GM23248 (cell line): ENCODE results near the genes GALK2, HDC and SPPL2A.

DNA sequence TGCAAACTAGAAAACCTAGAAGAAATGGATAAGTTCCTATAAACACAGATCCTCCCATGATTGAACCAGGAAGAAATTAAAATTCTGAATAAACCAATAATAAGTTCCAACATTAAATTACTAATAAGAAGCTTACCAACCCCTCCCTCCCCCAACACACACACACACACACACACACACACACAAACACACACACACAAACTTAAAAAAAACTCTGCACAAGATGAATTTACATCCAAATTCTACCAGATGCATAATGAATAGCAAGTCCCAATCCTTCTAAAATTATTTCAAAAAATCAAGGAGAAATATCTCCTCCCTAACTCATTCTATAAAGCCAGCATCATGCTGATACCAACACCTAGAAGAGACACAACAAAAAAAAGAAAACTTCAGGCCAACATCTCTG lies 747.4 kb upstream of the SEMA6D start:
- RAMPAGE, long total RNA: no peak

DNA sequence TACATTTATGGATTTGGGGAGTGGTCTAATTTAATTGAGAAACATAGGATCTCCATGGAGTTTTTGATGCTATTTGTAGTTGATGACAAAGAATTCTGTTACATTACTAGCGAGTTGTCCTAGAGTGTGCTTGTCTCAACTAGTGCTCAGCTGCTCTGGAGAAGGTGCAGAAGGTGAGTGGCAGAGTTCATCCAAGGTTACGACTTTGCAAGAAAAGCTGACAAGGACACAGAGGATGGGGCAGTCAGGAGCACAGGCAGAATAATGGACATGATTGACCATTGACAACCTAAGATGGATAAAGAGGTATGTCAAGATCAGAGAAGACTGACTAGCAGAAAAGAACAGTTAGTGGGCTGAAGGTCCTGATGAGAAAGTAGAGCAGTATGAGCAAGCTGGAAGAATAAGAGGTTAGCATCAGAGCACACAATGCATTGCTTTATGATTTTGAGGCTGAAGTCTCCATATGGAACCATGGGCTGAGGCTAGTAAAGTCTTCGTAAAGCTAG lies 35.9 kb downstream of the SEMA6D start:
- RAMPAGE, long total RNA: no peak

DNA sequence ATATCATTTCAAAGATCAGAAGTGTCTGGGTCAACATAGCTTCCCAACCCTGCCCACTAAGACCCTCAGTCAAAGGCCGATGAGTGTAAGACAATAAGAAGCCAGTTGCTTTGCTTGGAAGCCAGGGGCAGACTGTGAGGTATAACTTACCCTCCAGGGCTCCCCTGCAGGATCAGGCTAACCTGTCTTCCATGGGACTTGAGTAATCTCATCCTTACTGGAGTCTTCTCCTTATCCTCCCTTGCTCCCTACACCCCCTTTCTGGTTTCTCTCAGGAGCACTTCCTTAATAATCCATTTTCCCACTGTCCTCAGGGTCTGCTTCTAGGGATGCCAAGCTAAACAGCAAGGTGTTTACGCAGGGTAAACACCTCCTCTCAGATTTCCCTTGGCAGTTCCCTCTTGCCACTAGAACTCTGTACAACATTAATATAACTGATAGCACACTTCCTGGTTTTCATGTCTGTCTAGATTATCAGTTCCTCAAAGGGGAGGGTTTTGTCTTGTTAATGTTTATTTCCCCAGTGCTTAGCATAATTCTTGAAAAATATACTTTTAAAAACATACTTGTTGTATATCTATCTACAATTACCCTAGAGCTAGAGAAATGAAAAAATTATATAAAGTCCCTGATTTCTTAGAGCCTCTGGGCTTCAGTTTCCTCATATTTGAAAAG lies 118.1 kb upstream of the SLC24A5 start:
- RAMPAGE, long total RNA: no peak

DNA sequence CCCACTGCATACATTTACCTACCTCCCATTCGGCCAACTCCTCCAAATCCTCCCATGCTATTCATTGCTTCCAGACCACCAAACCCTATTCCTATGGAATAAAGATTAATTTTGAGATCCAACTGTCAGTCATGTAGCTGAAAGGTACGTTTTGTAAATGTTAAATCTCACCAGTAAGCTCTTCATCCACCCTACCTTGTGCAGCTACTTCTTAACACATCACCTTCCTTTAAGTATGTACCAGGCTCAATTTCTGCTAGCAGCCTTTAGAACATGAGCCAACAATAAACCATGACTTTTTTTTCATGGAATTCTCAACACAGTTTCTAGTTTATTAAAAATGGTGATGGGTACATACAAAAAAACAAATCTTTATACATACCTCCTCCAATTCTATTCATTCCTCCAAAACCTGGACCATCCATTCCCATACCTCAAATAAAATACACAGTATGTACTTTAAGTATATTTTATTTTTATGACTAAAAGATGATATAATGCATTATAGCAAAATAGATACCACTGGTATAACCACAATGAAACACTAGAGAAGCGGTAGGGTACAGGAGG lies 26.2 kb downstream of the MYEF2 start:
- RAMPAGE, long total RNA: no peak

DNA sequence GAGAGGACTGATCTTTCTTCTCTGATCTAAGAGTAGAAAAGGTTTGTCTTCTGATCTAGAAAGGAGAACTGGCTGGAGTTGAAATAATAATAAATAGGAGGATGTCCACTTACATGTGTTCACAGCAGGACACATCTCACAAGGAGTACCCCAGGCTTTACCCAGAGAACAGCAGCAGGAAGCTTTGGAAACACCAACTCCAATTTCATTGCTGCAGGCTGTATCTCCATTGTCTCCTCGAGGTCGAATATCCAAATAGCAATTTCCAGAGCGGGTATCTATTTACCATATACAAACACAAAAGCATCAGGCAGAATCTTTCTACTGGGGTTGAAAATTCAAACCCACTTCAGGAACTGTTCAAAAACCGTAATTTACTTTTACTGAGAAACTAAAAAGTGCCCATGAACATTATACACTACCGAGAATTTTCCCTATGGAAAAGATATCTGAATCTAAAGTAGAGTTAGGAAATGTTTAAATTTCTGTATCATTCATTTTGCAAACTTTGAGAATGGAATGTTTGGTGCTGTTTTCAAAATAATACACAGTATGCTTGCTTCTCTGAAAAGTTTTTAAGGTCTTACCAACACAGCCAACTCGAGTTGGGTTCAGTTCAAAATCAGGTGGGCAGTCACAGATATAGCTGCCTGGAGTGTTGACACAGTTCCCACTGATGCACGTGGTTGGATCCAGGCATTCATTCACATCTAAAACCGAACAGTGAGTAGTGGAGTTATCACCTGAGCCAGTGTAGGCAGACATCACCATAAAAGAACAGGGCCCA lies 136.8 kb downstream of the DUT start:
- RAMPAGE, long total RNA: no peak

GRCh38 chr15:48925511-48926329 lies 38.0 kb downstream of the SHC4 start:
- RAMPAGE, long total RNA: no peak

GRCh38 chr15:49169775-49170782 lies at the start of gene GALK2:
GALK2 (plus strand) TSS chr15:49170247.
- RAMPAGE, long total RNA: no peak

- RAMPAGE, long total RNA: no peak
Observed at GRCh38 chr15:49240654-49241614, 70.9 kb downstream of the GALK2 start.

GRCh38 chr15:49423791-49424634 lies 971 bp downstream of the FGF7 start:
- RAMPAGE, long total RNA: start-site peak on the plus strand at chr15:49424015-49424521, 717 and 1,196 reads in 2 replicates

GRCh38 chr15:49793773-49794377 lies 173.0 kb downstream of the DTWD1 start:
- RAMPAGE, long total RNA: no peak

DNA sequence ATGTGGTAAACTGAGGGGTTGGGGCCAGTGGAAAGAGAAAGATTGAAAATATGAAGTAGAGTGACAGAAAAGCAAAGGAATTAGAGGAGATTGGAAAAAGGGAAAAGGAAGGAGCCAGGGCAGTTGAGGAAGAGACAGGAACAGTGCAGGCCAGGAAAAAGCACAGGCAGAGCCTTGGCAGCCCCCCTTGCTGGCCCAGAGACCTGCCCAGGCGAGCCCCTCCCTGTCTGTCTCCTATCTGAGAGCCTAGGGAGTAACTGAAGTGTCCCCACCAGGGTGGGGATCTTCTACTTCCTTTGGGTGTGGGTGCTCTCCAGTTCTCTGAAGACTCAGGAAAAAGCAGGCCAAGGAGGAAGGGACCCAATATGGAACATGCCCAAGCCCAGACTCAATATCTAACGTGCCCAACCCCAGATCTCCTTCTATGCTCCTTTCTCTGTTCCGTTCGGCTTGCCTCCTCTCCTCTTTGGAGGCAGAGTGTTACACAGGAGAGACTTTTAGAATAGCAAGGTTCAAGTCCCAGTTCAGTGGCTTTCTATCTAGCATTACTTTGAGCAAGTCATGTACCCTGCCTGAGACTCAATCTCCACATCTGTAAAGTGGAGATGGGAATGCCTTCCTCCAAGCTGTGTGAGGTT lies 6.8 kb downstream of the ATP8B4 start:
- RAMPAGE, long total RNA: no peak

- RAMPAGE, long total RNA: no peak
Observed at GRCh38 chr15:50114203-50114803, 4.7 kb downstream of the ATP8B4 start.

- RAMPAGE, long total RNA: no peak
Observed at GRCh38 chr15:50224483-50225024, 41.0 kb downstream of the HDC start.

- RAMPAGE, long total RNA: no peak
Observed at GRCh38 chr15:50234569-50235249, 30.8 kb downstream of the HDC start.

DNA sequence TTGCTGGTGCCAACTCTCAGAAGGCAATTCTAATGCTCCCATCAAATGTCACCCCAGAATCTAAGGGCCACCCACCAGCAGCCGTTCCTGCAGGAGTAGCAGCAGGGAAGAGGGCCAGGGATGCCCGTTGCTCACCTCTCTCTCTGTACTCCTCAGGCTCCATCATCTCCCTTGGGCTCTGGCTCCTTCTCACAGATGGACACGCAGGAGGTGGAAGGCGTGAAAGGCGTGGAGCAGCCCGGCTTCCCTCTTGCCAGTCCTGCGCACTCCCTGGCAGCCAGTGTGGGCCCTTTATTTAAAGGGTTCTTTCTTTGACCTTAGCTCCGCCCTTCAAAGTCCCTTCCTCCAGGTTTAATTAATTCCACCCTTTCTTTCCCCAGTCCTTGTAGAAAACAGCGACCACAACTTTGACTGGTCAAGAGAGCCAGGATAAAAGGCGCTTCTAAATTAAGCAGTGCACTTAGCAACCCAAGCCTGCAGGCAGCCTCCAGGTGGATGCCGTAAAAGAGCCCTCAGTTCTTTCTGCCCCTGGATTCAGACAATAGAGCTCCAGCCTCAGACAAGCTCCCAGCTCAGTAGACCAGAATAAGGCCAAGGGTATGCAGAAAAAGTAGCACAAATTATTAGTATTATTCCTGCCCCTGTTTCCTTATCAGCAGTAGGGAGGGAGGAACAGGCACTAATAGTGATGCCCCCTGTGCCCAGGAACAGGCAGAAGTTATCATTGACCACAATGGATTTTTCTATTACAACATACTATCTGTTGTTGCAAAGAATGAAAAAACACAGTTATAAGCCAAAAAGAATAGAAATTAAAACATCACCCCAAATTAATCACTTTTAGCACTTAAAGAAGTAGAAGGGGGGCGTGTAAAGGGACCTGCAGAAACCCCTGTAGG lies at the start of gene HDC:
Gene HDC, minus strand, starts transcription at position 269 of the 899 bp plus-strand sequence.
- RAMPAGE, long total RNA: no peak

- RAMPAGE, long total RNA: no peak
Observed at GRCh38 chr15:50352889-50353268, 2.1 kb downstream of the GABPB1 start.

GRCh38 chr15:50458693-50459244 lies 34.6 kb downstream of the USP8 start:
- RAMPAGE, long total RNA: no peak

GRCh38 chr15:50685671-50686469 lies 727 bp downstream of the TRPM7 start:
- RAMPAGE, long total RNA: no peak

DNA sequence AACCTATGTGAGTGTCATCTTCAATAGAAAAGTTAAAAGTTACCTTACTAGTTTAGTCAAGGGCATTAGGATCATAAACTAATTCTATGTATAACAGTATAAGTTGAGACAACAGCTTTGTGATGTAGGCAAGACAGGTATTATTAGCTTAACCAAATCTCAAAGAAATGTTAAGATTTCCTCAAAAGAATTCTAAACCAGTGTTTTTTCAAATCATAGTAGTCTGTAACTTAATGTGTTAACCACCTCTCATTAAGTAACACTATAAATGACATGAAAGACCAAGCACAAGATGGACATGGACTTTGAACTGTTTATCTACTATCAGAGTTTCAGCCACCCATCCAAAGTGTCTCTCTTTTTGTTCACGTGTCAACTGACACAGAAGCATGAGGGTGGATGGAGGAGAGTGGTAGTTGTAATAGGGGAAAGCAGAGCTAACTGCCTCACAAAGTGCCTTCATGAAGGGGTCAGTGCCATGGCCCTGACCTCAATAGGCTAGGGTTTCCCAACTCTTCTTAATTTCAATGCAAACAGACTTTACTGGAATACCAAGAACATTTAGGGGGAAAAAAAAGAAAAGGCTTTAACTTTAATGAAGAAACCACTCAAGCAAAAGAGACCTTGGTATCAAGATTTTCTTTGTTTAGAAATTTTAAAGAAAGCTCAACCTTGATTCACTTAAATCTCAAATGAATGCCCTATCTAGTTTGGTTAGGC lies 32.1 kb upstream of the TRPM7 start:
- RAMPAGE, long total RNA: no peak

DNA sequence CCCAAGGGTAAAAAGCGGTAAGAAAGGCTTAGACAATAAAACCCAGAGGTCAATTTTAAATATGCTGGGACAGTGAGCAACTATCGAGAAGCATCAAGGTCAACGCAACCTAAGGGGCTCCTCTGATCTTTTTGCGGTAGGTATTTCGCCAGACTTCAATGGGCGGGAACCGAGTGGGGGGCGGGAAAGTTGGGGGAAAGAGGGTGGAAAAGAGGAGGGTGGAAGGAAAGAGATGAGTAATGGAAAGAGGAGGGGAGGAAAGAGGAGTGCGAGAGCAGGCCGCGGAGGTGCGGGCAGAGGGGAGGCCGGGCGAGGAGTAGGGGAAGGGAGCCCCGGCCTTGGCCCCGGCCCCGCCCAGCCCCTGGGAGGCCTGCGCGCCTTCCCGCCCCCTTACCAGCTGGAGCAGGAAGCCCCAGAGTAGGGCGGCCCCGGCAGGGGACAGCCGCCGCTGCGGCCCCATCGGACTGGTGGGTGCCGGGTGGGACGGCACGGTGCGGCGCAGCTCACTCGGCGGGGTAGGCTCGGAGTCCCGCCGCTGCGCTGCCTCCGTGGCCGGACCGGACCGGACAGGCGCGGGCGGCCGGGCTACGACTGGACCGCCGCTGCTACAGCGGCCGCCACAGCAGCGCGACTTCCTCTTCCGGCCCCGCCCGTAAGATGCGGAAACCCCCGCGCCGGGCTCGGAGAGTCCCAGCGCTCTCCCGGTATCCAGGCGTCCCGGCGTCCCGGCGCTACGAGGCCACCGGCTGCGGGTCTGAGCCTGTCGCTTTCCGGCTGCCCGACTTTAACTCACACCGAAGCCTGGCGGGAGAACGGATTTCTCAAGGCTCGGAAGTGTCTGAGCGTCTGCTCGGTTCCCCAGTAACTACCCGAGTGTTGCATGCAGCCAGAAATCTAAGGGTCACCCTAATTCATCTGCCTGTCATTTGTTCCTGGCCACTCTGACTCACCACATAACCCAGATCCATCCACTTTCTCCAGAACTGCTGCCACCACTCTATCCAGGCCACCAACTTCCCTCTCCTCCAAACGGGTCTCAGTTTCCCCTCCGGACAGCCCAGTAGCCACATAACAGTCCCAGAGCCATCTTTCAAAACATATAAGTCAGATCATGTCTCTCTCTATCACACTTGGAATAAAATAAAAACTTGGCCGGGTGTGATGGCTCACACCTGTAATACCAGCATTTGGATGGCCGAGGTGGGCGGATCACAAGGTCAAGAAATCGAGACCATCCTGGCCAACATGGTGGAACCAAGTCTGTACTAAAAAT lies at the start of gene SPPL2A:
Gene SPPL2A, minus strand, starts transcription at position 633 of the 1,273 bp plus-strand sequence.
- RAMPAGE, long total RNA: no peak